ENCODE measurements around the genes PAPOLB and CCZ1.

DNA sequence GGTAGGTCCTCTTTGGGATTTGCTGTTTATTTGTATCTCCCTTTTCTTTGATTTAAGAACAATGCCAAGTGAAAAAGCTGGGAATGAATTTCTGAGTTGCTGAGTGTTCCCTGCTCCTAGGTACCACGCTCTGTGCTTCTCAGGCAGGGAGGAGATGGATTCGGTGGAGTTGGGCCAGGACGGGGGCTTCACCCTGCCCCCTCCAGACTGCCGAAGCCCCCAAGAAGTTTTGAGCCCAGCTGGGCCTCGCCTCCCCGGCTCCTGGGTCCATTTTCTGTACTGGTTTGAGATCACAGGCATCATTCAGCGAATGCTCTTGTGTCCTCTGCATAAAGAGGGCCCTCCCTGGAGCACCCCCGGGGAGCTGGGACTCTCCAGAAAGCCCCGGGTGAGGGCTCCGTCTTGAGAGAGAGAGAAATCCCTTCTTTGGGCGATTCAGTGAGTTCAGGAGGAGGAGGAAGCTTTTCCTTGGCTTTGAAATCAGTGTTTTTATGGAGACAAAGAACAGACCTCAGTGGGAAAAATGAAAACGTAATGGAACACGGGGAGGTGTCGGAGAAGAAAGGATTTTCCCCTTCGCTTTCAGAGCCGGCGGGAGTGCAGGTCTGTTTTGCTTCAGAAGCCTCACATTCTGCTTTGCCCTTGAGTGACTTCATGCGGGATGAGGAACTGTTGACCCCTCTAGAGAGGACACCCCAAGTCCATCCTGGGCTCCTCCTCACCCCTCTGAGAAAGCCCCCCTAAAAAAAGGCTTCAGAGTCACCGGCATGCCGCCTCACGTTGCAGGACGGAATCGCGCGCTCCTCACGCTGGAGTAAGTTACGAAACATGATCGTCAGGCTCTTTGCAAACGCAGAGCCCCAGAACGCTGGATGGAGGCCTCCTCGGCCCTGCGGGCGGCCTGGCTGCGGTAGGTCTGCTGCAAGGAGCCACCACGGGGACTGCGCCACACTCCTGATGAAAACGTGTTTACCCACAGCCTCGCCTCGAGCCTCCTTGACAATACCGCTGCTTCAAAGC is 8.6 kb upstream of the AP5Z1 start:
- RRBS = 63% methylated on average over 2 of the region's 40 CpGs

DNA sequence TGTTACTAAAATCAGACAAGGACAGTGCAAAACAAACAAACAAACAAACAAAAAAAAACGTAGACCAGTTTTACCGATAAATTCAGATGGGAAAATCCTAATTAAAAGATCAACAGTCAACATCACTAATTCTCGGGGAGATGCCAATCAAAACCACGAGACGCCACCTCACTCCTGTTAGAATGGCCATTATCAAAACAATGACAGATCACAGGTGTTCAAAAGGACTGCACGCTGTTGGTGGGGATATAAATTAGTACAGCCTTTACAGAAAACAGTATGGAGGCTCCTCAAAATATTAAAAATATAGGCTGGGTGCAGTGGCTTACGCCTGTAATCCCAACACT is 34.0 kb downstream of the PAPOLB start:
- RRBS = no CpG with 5 or more reads among the region's 7 CpGs

DNA sequence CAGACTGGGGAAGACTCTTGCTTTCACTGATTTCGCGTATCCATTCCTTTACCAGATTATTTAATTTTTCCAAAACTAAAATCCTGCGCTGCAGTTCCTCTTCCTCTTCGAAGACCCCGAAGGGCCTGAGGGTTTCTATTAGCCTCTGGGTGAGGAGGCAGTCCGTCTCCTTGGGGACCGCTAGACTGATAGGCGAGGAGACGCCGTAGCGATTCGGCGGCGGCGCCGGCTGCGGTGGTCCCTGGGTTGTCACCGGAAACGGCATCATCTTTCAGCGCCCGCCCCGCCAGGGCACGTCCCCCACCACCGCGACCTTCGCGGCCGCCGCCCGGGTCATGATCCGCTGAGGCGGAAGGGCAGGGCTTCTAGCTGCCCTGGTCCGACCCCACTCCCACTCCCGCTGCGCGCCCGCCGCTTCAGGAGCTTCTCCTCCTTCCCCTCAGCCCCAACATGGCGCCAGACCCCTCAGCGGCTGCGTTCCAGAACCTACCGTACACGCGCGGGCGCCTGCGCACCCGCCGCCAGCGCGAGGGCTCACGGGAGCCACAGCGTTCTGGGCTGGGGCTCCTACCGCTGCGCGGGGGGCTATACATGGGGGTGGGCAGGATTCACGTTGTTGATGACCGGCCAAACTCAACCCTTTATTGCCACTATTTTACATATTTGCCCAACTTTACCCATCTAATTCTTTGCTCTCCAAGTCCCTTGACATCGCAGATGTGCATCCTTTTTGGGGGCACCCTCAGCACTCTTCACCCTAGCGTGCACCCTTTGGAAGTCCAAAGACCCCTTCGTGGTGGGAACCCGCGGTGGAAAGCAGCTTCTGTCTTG is at the start of gene PAPOLB:
TSS of gene PAPOLB (minus strand) at position 488 of the 831 bp plus-strand sequence.
- RRBS = 26% methylated on average over 12 of the region's 63 CpGs

GRCh38 chr7:4998362-4999228 is 39.6 kb upstream of the MMD2 start:
- RRBS = no CpG with 5 or more reads among the region's 13 CpGs

- RRBS = no CpG with 5 or more reads among the region's 22 CpGs
Observed at GRCh38 chr7:5230308-5231122, 40.5 kb downstream of the WIPI2 start.

- RRBS = no CpG with 5 or more reads among the region's 13 CpGs
Observed at GRCh38 chr7:5401392-5401921, 22.2 kb downstream of the TNRC18 start.

DNA sequence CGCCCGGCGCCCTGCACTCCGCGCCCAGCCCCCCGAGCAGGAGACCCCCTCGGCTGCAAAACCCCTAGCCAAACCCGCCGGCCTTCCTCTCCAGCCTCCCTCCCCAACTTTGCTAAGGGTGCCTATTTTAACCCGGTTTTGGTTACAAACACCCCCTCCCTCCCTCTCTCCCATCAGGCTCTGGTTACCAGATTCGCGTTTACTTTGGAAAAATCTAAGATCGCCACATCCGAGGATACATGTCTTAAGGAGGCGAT is 1.1 kb downstream of the TNRC18 start:
- RRBS = 1% methylated on average over 8 of the region's 15 CpGs

GRCh38 chr7:5425523-5426215 is 2.0 kb upstream of the TNRC18 start:
- RRBS = under 1% methylated on average over 12 of the region's 38 CpGs

GRCh38 chr7:5489899-5490274 is 23.7 kb downstream of the FBXL18 start:
- RRBS = no CpG with 5 or more reads among the region's 15 CpGs

- RRBS = 7% methylated on average over 5 of the region's 12 CpGs
Observed at GRCh38 chr7:5495213-5495496, 18.5 kb downstream of the FBXL18 start.

GRCh38 chr7:5597669-5598728 is 5.4 kb downstream of the FSCN1 start:
- RRBS = no CpG with 5 or more reads among the region's 24 CpGs

GRCh38 chr7:5636003-5636284 is 43.3 kb downstream of the FSCN1 start:
- RRBS = no CpG with 5 or more reads among the region's 3 CpGs

- RRBS = no CpG with 5 or more reads among the region's 18 CpGs
Observed at GRCh38 chr7:5661489-5662487, 69.2 kb downstream of the FSCN1 start.

GRCh38 chr7:5677936-5678458 is 85.4 kb downstream of the FSCN1 start:
- RRBS = no CpG with 5 or more reads among the region's 9 CpGs

- RRBS = no CpG with 5 or more reads among the region's 8 CpGs
Observed at GRCh38 chr7:5688826-5689683, 92.4 kb downstream of the RNF216 start.

DNA sequence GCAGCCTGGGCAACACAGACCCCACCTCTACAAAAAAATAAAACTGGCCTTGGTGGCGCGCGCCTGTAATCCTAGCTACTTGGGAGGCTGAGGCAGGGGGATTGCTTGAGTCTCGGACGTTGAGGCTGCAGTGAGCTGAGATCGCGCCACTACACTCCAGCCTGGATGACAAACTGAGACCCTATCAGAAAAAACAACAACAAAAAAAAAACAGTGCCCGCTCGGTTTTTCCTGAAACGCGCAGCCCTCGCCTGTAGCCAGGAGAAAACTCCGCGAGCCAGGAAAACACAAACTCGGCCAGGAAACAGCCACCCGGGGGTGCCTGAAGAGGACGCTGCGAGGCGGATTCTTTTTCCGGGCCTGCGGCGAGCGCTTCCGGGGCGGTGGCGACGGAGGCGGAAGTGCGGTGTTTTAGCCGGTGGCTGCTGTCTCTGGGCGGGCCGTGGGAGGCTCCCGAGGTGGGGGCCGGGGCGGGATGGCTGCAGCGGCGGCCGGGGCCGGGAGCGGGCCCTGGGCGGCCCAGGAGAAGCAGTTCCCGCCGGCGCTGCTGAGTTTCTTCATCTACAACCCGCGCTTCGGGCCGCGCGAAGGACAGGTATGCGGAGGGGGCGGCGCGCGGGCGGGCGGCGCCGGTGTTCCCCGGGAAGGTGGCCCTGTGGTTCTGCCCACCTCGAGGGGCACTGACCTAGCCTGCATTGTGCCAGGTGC is at the start of gene CCZ1:
TSS of gene CCZ1 (plus strand) at position 409 of the 708 bp plus-strand sequence.
- RRBS = no CpG with 5 or more reads among the region's 61 CpGs

DNA sequence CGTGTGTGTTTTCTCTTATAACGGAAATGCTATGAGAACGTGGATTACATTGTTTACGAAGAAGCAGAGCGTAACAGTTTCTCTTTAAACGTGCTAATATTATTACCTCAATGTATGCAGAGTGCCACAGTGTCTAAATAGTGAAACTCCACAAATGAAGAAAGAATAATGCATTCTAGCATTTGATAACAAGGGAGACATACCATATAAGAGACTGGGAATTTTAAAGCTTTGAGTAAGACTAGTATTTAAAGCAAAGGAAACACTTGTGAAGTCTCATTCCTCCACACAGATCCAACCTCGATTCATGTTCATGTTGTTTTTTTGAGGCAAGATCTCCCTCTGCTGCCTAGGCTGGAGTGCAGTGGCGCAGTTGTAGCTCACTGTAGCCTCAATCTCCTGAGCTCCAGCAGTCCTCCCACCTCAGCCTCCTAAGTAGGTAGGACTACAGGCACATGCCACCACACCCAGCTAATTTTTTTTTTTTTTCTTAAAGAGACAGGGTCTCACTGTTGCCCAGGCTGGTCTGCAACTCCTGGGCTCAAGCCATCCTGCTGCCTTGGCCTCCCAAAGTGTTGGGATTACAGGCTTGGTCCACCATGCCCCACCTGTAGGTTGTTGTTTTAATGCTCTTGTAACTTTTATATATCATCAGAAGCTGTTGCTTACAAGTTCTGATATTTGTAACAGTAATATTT is 1.7 kb downstream of the USP42 start:
- RRBS = no CpG with 5 or more reads among the region's 8 CpGs

GRCh38 chr7:6152236-6152962 is 47.6 kb downstream of the USP42 start:
- RRBS = 95% methylated on average over 4 of the region's 25 CpGs

DNA sequence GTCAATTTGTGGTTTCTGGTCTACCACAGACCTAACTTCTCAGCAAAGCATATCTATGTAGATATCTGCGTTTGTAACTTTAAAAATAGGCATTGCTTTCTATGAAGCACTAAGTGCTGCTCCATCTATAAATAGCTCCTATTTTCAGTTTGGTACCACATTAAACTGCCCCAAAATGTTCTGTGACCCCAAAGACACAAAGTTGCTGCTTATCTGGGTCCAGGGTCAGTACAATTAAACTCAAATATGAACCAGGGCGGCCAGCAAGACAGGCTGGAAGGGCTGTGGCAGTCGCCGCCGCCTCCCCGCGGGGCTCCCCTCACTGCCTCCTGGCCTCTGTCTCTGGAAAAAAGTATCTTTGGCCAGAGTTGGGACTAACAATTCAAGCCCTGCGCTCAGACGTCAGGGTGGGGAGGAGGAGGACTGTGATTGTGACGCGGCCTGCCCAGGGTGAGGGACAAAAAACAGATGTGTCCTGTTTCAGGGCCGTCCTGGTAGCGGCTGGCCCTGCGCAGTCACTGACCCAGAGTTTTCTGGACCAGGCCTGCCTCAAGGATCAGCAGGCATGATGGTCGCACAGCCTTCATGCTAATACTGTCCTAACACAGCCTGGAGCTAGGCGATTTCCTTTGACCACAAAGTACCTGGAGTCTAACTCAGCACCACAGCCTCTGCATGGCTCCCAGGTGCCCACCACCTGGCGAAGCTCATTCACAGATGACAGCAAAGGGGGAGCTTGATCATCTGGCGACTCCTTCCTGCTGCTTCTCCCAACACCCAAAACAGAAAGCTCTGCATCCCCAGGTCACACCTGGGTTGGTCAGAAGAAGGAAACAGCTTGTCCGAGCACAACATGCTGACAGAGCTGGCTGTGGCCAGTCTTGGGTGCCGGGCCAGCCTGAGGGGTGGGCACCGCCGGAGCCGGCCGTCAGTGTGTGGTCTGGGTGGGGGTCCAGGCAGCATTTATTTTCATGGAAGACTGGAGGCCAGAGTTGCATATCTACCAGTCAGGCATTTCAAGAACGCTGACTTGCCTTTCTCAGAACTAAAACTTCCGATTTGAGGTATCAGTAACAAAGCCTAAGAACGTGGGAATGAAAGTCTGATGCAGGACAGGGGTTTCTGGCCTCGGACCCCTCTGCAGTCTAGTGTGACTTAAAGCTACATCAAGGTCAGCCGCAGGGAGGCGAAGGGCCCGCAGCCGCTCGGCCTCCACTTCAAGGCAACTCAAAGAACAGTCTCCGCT is 57.7 kb downstream of the USP42 start:
- RRBS = no CpG with 5 or more reads among the region's 34 CpGs

DNA sequence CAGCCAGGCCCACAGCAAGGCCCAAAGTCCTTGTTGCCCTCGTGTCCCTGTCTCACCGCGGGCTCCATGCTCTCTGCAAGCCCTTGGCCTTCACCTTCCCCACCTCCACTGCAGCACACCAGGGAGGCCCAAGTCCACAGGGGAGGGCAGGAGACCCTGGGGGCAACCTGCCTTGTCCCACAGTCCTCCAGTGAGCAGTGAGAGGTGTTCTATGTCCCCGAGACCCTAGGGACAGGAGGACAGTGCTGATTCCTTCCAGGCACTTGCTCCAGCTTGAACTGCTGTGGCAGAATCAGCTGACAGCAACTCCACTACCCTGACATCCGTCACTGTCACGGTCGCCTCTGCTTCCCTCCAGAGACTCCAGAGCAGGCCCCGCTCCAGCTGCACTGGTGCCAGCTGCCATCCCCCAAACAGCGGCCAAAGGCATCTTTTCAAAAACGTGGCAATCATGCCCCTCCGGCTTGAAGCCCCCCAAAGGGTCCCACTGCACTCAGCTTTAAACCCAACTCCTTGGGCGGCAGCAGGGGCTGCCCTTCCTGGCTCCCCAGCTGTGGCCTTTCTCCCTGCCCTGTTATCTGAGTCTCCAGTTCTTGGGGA is 62.5 kb downstream of the USP42 start:
- RRBS = no CpG with 5 or more reads among the region's 12 CpGs

Measured in AG08470 (cell line).